Bile duct (tissue), 1 donor: ENCODE data around the gene GPC6.

GRCh38 chr13:80235843-80236405 is 105.0 kb downstream of the SPRY2 start:
- PRO-cap, result no peak

GRCh38 chr13:80339526-80339825 is 1.4 kb downstream of the SPRY2 start:
- PRO-cap, result bidirectional peak, plus-strand start at chr13:80339708, minus-strand start at chr13:80339732

DNA sequence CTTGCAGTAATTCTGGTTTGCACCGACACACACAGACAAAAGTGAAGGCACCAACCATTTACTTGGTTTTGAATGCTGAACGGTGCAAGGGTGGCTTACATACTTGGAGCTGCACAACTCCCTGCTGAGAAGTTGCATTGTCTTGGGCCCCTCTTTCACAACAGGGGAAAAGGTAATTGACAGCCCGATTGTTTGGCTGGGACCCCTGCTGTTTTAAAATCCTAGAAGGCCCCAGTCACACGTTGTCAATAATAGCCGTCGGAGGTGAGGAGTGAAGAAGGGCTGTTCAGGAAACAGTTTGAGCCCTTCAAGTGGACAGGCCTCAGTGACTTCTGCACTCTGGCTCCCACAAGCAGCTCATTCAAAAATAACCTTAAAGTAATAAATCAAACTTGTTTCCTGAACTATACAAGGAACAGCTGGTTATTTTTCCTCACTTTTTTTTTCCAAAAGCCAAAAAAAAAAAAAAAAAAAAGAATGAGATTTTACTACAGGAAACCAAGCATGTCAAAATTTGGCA is 18.9 kb upstream of the SPRY2 start:
- PRO-cap, result no peak

- PRO-cap, result no peak
These were observed 59.3 kb upstream of the SPRY2 start for GRCh38 chr13:80400135-80400640.

DNA sequence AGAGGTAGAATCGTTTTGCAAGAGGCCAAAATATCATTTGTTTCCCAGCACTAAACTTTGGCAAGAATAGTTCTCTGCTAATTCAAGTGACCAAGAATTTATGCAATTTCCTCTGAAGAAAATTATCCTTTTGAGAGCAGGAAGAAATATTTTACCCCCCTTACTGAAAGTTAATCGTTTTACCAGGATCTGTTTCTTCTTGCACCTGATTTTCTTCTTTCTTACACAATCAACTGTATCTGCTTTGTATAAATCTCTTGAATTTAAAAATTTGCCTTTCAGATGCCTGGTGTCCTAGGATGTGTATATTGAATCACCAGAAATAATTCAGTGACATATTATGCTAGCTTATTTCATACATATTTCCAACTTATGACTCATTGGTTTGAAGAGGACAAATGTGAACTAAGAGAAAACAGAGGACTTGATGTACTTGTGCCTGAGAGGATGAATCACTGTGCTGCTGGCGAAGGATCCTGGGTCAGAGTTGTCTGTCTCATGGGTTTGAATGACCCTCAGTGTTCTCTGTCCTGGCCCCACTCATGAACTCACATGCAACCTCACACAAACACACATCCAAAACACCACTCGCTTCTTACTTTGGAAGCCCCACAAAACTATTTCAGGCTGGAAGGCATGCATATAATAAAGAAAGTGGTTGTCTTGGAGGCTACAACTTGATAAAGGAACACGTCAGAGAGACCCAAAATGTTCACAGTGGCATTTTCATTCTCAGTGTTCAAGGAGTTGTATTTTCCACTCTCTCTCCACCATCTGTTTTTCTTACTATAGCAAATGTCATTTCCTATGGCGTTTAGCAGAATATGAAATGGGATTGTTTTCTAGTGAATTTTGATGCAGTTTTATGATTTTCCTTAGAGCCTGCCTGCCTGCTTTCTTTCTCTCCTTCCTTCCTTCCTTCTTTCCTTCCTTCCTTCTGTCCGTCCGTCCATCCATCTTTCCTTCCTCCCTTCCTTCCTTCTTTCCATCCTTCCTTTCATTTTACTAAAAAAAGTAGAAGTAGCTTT is 129.0 kb upstream of the SPRY2 start:
- PRO-cap, result no peak

GRCh38 chr13:81395199-81395685 is 1054.3 kb upstream of the SPRY2 start:
- PRO-cap, result no peak

GRCh38 chr13:82219725-82219924 is 1662.6 kb downstream of the SLITRK1 start:
- PRO-cap, result no peak

DNA sequence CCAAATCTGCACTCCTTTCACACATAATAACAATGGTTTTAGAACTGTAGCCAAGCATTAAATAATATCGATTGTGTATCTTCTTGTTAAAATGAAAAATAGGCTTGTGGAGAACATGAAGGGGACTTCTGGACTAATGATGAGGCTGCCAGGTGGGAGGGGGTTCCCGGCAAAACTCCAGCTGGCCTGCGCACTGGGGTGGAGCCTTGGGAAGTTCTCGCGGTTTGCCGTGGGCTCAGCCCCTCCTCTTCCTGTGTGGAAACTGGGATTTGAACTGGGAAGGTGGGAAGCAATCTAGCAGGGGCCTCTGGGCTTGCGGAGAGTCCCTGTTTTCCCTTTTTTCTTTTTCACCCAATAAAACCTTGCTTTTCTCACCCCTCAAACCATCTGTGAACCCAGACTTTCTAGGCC is 113.7 kb upstream of the SLITRK1 start:
- PRO-cap, result no peak

GRCh38 chr13:84137106-84137673 is 254.9 kb upstream of the SLITRK1 start:
- PRO-cap, result unidirectional peak, minus-strand start at chr13:84137451

- PRO-cap, result no peak
These were observed 913.5 kb upstream of the SLITRK5 start for GRCh38 chr13:86757642-86758117.

DNA sequence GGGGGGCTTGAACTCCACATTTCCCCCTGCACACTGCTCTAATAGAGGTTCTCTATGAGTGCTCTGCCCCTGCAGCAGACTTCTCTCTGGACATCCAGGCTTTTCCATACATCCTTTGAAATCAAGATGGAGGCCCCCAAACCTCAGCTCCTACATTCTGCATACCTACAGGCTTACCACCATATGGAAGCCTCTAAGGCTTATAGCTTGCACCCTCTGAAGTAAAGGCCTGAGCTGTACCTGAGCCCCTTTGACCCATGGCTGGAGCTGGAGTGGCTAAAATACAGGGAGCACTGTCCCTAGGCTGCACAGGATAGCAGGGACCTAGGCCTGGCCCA is 1137.1 kb upstream of the GPC5 start:
- PRO-cap, result no peak

GRCh38 chr13:91355785-91356602 is 42.4 kb upstream of the GPC5 start:
- PRO-cap, result no peak

- PRO-cap, result no peak
These were observed 13.1 kb upstream of the GPC5 start for GRCh38 chr13:91385361-91385664.

DNA sequence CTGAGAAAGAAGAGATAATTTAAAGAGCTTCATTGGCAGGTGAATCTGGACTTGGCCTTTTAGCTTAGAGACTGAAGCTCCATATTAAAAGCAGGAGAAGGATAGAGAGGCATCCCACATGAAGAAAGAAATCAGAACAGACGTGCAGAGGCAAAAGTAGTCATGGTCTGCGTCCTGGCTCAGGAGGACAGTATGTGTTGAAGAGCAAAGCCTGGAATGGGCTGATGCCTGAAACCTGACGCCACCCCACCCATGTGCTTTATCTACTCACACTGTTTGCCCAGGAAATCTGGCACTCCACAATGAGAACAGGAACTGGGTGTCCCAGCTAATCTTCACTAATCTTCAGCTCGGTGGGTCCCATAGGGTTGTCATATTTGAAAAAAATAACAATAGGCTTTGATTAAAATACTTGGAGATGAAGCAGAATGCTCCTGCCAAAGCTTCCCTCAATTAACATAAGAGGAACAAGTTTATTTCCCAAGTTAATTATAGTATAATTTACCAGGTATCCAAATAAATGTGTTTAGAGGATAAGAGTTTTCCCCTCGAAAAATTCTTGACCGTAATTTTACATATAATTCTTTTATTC is 549.0 kb upstream of the GPC6 start:
- PRO-cap, result no peak

GRCh38 chr13:93226673-93227176 is at the start of gene GPC6:
Gene GPC6, plus strand, starts transcription at chr13:93226807.
- PRO-cap, result bidirectional peak, plus-strand start at chr13:93226808, minus-strand start at chr13:93226503

GRCh38 chr13:93248423-93249086 is 21.9 kb downstream of the GPC6 start:
- PRO-cap, result bidirectional peak, plus-strand start at chr13:93248840, minus-strand start at chr13:93248647

GRCh38 chr13:94291811-94292535 is 187.5 kb downstream of the DCT start:
- PRO-cap, result no peak

GRCh38 chr13:94588513-94589162 is 7.3 kb downstream of the TGDS start:
- PRO-cap, result no peak

- PRO-cap, result no peak
These were observed 39.6 kb downstream of the GPR180 start for GRCh38 chr13:94641339-94641606.

- PRO-cap, result no peak
These were observed 519 bp downstream of the SOX21 start for GRCh38 chr13:94711887-94712164.